Mammary microvascular endothelial cell (primary cell): Measurements from ENCODE around the gene C2orf15.

- RAMPAGE, long total RNA, result no peak
Observed at GRCh38 chr2:98772596-98773168, 41.8 kb upstream of the MGAT4A start.

DNA sequence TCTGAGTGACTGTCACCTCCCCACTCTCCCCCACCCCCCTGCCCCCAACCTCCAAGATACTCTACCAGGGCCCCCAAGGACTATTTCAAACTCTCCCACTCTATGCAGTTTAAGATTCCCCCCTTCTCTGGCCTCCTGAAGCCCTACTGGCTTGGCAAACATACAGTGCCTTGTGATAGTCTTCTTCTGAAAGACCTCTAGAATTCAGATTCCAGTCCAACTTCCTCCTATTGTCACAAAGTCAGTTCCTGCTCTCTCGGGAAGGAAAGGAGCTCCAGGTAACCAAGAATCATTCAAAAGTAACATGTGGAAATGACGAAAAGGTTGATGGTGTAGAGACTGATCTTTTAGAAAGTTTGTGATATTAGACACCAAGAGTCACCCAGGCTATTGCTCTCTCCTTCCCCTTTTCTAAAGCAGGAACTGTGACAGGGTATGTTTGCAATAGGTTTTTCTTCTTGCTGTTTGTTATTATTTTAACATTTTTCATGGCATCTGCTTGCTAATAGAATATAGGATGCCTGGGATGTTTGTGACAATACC, 93.4 kb upstream of the MGAT4A start:
- RAMPAGE, long total RNA, result no peak

GRCh38 chr2:98913791-98914380, 22.1 kb downstream of the CRACDL start:
- RAMPAGE, long total RNA, result no peak

DNA sequence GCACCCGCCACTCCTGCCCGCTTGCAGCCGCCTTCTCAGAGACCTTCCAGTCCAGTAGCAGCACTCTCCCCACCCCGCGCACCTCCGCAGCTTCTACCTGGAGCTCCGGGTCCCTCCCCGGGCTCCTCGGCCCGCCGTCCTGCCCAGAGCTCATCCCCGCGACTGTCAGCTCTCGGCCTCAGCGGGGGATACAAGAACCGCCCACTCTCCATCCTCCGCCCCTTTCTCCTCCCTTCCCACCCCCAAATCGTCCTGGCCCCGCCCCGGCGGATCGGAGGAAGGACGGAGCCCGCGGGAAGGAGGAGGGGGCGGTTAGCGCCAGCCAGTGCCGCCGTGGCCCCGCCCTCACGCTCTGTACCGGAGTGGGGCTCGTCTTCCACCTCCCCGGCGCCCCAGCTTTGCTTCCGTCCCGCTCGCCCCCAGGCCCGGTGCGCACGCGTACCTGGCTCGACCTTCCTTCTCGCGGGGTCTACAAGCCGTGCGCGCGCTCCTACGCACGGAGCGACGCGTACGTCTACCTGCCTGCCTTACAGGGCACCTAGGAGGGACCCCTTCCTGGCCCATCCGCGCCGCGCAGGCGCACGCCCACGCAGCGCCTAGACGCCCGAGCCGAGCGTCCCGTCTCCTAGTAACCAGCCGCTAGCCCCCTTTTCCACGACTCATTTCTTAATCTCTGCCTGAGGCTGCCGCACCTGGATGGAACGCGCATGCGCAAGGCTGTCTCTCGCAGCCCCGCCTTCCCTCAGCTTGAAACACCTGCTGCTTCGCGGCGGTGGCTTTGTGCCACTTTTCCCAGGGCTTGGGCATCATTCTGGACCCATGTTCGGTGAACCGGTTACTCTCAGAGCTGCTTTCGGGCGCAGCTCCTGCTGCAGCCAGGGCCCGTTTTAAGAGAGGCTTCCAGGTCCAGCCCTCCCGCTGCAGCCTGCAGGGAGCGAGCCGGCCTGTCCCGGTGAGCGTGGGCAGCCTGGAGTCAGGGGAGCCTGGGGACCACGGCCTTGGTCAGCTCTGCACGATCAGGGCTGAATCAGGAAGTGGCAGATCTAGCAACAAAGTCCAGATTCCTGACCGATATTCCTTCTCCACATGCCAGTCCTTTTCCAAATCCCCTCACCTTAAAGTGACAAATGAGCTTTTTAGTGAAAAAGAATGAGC, at the start of gene C2orf15:
Gene C2orf15, plus strand, starts transcription at position 722 of the 1,155 bp plus-strand sequence.
- RAMPAGE, long total RNA, result no peak

DNA sequence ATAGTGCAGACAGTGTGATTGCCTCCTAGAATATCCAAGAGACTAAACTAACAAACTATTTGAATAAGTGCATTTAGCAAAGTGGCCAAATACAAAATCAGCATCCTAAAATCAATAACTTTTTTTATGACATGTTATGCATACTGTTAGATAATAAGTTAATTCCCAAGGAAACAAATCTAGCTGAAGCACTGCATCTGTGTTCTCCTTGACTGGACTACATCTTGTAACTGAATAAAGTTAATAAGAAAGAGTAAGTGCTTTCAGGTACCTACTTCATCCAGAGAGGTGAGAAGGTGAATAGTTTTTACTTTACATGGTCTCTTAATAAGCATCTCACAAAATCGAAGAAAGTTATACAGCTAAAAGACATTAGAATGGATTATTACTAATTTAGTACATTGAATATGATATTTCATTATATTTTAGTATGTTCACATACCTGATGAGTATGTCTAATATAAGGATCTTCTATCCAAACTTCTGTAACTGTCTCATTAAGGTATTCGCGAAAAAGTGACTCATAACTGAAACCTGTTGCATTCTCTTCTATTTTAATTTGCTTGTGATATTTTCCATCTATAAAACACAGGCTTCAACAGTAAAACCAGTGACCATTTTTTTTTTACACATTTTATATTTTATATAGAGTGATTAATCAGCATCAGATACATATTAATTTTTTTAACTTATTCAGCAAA, 9.6 kb downstream of the MITD1 start:
- RAMPAGE, long total RNA, result no peak

DNA sequence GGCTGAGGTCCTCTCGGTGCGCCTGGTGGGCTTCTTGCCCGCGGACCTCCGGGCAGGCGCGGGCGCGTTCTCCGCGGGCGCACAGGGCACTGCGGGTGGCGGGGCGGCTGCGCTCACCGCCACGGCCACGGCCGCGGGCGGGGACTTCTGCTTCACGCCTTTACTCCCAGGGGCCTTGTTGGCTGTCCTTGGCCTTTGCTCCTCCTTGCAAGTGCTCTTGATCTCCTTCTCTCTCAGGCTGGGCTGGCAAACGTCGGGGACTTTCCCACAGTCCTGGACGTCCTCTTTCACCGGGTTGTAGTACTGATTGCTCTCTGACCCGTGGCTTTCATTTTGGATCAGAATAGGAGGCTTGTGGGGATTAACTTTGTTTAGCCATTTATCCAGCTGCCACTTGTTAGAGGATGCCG, 104.1 kb upstream of the REV1 start:
- RAMPAGE, long total RNA, result no peak

DNA sequence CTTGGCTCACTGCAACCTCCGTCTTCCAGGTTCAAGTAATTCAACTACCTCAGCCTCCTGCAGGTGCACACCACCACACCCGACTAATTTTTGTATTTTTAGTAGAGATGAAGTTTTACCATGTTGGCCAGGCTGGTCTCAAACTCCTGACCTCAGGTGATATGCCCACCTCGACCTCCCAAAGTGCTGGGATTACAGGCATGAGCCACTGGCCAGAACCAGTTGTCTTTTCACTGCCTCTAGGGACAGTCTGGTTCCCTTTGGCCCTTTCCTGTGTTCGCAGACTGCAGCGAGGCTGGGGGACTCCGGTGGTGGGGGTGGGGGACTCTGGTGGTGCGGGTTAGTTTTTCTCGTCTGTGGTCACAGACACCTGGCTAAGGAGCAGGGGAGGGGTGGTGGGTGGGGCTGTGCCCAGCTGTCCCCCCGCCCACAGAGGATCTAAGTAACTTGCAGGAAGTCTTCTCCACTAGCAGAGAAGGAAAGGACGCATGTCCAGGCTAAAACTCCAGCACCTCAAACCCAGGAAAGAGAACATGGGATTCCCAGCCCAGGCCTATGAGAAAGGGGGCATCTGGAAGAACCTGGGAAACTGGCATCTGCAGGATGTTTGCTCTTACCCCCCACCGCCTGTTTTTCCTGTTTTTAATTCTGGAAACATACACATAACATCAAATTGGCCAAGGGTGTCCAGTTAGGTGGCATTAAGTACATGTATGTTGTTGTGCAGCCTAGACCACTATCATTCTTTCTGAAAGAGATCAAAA, 148.5 kb upstream of the REV1 start:
- RAMPAGE, long total RNA, result no peak

DNA sequence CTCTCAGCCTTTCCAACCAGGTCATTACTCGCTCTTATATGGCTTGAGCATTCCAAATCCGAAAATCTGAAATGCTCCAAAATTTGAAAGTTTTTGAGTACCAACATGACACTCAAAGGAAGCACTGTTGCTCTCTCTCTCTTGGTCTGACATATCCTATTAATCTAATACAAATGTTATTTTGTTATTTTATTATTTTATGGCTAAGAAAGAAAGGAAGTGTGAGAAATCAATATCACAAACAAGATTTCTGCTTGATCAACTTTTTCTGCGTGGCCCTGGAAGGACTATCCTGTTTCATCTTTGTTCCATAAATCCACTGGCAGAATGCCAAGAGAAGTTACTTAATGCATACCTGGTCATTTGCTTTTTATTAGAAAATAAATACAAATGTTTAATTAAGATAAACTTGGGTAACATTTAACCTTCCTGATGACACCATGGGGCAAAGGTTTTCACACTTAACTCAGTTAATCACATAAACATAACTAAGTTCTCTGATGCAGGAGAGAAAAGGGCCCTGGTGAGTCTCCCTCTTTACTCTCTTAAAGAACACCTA, 203.4 kb downstream of the AFF3 start:
- RAMPAGE, long total RNA, result no peak

- RAMPAGE, long total RNA, result no peak
Observed at GRCh38 chr2:99967159-99967912, 175.1 kb downstream of the AFF3 start.

GRCh38 chr2:100243309-100243509, 79.1 kb downstream of the LONRF2 start:
- RAMPAGE, long total RNA, result no peak

DNA sequence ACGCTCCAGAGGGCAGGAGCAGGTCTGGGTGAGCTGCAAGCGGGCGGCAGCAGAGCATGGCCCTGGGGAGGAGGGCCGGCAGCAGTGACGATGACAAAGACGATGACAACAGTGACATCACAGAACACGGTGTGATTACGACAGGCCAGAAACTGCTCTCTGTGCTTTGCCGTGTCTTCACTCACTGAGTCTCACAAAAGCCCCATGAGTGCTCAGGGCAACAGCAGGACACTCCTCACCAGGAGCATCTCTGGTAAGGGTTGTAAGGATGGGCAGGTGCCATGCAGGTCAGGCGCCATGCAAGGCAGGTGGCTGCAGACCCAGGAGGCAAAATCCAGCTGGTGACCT, 23.2 kb downstream of the CHST10 start:
- RAMPAGE, long total RNA, result no peak

DNA sequence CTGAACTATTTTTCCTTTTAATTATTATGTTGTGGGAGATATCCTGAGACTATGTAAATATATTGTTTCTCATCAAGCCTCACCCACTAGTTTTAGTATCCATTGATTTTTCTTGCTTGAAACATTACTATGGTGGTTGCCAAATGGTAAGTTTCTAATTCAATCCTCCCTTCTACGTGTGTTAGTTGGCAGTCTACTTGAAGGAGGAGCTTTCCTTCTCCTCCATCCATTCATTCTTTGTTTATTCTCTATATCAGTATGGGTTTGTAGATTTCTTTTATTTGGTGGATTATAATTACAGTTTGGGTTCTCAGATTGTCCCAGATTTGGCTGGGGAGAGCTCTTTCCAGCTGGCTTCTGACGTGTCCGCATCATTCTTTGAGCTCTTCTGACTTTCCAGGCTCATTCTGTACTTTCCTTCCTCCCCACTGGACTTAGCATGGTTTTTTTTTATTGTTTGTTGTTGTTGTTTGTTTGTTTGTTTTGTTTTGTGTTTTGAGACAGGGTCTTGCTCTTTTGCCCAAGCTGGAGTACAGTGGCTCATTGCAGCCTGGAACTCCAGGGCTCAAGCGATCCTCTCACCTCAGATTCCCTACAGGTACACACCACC, 40.6 kb downstream of the NPAS2 start:
- RAMPAGE, long total RNA, result no peak

DNA sequence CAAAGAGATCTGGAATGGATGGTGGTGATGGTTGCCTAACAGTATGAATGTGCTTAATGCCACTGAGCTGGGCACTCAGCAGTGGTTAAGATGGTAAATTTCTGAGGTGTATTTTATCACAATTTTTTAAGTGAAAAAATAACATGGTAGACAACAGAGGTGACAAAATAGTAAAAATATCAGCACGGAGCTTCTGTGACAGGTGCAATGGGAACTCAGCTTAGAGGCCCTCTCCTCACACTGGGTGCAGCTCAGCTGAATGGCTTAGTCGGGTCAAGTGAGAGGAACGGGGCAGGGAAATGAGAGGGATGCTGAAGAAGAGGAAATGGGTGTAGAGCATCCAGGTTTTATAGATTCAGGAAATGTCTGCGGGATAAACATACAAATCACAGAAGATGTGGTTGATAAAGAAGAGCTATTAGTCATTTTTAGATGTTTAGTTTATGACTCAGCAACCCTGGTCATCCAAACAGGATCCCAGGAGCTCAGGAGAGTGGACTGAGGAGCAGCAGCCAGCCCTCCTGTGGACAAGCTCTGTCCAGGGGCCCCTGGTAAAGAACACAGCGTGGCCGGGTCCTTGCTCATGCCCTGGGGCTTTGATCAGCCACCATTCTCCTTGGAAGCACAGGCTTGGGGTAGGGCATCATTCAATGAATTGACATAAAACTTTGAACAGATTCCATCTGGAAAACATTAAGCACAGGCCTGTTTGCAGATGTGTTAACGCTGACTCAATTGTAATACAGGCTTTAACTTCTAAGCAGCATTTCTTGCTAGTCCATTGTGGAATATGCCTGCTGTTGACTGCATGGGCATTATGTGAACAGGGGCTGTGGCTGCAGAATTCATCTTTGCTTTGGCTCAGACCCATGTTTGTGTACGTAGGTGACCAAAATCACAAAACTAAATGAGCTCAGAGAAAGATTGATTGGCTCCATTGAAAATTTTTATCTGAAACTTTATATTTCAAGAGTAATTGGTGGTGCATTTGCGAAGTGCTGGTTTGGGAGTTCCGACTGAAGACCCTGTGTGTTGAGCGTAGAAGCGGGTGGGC, 83.0 kb downstream of the NPAS2 start:
- RAMPAGE, long total RNA, result no peak

GRCh38 chr2:100946127-100946670, 55.9 kb upstream of the RPL31 start:
- RAMPAGE, long total RNA, result no peak

- RAMPAGE, long total RNA, result no peak
Observed at GRCh38 chr2:100989007-100989822, 12.9 kb upstream of the RPL31 start.

- RAMPAGE, long total RNA, result no peak
Observed at GRCh38 chr2:101114657-101115476, 36.3 kb downstream of the TBC1D8 start.

DNA sequence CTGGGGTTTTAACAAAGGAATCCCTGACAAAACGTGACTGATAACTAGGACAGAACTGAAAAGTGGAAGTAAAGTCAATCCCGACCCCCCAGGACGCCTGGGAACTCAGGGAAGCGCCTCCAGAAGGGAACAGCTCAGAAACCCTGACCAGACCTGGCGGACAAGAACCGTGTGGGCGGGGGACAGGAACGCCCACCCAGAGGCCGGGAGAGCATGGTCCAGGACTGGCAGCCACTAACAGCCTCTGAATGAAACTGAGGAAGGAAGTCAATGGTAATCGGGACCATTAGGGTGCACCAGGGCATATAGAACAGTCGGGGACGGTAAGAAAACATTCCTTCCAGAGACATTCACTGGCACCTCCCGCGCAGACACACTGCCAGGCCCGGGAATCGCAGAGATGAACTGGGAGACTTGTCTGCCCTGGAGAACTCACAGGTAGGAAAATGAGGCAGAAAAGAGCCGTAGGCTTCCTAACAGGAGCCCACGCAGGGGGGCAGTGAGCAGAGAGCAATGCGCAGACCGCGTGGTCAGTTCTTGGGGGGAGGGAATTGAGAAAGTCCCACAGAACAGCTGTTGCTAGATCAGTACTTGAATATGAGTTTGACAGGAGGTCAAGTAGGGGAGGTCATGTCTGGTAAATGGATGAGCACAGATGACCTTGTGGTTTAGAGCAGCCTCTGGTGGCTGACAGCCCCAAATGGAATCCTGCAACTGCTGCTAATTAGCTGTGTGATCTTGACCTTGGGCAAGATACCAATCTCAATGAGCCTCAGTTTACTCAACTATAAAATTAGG, 1.3 kb upstream of the TBC1D8 start:
- RAMPAGE, long total RNA, result no peak

GRCh38 chr2:101239472-101239839, 13.2 kb upstream of the CNOT11 start:
- RAMPAGE, long total RNA, result no peak

GRCh38 chr2:101253781-101254393, 1.2 kb downstream of the CNOT11 start:
- RAMPAGE, long total RNA, result no peak

DNA sequence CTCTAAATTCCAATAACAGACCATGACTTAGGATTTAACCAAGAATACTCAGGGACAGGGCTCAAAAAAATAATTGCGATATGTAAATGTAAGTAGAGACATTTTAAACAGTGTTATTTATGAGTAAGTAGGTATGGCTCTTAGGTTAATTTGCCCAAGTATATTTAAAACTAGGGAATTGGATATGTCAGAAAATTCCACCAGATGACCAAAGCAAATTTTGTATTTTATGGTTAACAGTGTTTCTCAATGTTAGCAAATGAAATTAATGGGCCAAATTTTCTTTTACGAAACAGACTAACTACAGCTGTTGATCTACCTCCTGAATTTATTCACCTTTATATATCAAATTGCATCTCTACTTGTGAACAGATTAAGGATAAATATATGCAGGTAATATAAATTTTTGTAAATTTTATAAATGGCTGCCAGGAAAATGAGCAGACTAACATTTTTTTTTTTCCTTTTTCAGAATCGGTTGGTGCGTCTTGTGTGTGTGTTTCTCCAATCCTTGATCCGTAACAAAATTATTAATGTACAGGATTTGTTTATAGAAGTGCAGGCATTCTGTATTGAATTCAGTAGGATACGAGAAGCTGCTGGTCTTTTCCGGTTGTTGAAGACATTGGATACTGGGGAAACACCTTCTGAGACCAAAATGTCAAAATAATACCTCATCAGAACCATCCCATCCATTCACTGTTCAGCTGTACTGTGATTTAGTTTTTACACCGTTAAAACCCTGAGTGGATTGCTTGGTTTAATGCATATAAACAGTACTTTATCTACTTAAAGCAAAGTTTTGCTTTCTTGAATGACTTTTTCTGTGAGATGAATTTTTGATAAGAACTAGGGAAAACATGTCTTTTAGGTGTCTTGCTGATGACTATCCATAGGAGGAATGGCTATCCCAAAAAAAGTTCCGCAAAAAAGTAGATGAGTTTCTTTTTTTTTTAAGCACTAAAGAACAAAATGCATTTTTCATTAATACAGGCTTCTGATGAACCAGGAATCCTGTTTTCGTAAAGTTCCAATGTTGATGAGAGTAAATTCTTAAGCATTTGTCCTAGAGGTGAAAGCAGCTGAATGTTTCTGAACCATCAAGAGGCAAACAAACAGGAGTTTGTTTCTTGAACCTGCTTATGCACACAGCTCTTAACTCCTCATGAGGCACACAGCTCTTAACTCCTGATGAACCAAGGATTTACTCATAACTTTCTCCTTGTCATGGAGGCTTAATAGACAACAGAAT, 16.5 kb downstream of the CNOT11 start:
- RAMPAGE, long total RNA, result no peak